ENCODE measurements around a stretch of chr7.

GRCh38 chr7:29839311-29839851, 33.1 kb downstream of the WIPF3 start:
- PRO-cap: no peak
- RRBS: no CpG with 5 or more reads among the region's 8 CpGs

DNA sequence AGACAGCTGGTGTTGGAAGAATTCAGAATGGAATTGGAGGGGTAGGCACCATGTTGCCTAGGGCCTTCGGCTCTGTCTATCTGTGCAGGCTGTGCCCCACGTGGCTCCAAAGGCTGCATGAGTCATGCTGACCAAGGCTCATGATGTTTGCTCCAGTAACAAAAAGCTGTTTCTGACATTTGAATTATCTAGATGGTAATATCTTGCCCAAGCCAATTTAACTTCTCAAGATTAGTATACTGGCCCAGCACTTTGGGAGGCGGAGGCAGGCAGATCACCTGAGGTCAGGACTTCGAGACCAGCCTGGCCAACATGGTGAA, 57.5 kb downstream of the SCRN1 start:
- PRO-cap: no peak
- RRBS: no CpG with 5 or more reads among the region's 4 CpGs

DNA sequence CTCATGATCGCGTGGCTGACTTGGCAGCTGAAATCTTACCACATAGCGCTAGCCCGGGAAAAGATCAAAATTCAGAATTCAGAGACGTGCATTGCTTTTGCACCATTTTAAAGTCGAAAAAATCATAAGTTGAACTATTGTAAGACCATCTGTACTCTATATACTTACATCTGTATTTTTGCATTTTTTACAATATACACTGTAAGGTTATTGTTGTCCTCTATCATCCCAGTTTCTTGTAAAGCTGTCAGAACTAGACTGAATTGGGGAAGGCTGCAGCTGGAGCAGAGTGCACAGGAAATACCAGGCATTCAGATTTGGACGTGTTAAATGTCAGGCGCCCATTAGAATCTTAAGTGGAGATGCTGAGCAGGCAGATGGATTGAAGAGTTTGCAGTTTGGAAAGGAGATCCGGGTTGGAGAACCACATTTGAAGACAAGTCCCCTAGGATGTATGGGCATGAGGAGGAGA, 40.3 kb downstream of the MTURN start:
- PRO-cap: no peak
- RRBS: no CpG with 5 or more reads among the region's 9 CpGs

DNA sequence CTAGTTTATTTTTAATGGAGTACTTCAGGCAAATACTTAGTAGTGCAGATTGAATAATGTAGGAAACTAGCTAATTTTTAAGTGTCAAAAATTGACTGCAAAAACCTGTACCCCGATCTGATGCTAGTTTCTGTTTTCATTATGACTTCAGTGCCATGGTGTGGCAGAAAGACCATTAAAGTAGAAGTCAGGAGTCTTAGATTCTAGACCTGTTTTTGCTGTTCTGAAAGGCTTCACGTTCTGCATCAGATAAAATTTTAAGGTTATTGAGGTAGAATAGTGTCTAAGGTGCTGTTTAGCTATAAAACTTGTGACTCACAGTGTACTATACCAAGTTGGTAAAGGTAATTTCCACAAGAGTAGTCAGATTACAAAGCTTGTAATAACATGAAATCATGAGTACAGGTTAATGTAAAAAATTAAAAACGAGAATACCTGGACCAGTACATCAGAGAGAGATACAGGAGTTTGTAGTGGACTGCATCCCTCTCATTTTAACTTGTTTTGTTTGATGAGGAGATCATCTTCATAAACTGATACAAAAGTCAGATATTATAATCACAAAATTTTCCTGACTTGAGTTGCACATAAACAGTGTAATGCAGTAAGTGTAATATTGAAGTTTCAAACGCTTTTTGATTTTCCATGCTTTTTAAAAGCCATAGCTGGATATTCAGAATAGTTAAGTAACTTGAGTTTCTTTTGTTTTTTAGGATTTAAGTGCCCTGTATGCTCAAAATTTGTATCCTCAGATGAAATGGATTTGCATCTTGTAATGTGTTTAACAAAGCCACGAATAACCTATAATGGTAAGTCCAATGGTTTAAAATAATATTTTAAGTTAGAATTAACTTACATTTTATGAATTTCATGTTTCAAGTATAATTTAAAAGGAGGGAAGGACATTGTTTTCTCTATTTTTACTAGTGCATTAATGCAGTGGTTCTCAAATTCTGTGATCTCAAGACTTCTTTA, 38.8 kb downstream of the ZNRF2 start:
- PRO-cap: no peak
- RRBS: no CpG with 5 or more reads among the region's 5 CpGs

DNA sequence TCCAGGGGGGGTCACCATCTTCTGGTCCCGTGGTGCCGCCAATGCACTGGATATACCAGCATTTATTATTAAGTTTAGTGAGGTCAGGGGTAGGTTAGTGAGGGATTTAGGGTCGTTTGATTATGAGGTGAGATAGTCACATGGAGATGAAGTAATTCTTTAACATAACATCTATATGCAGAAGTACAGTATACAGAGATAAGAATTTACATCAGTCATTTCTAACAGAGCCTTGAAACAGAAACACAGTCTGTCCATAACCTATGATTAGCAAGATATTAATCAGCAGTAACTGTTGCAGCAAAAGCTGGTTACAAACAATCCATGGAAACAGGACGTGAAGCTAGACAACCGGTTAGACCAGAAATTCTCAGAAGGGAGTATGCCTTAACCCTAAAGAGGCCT, 4.5 kb upstream of the GGCT start:
- PRO-cap: no peak
- RRBS: no CpG with 5 or more reads among the region's 5 CpGs

DNA sequence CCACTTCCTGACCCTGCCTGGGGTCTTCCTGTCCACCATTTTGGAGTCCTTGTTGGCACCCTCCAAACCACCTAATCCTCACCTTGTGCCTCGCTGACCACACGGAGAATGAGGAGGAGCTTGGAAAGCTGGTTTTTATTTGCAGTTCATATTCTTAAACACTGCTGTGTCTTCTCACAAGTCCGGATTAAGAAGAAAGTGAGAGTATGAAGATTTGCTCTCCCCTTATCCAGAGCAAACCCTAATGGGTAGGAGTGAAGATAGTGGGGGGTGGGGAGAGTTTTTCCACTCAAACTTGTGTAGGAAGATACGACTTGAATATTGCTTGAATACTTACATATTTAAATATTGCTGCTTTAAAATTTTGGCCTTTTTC, 29.7 kb upstream of the GGCT start:
- PRO-cap: no peak
- RRBS: no CpG with 5 or more reads among the region's 4 CpGs

GRCh38 chr7:30593633-30594490, 816 bp upstream of the GARS1 start:
- PRO-cap: unidirectional peak, plus-strand start at chr7:30593897; bidirectional peak, plus-strand start at chr7:30594189, minus-strand start at chr7:30594123; bidirectional peak, plus-strand start at chr7:30594449, minus-strand start at chr7:30594361
- RRBS: no CpG with 5 or more reads among the region's 14 CpGs

DNA sequence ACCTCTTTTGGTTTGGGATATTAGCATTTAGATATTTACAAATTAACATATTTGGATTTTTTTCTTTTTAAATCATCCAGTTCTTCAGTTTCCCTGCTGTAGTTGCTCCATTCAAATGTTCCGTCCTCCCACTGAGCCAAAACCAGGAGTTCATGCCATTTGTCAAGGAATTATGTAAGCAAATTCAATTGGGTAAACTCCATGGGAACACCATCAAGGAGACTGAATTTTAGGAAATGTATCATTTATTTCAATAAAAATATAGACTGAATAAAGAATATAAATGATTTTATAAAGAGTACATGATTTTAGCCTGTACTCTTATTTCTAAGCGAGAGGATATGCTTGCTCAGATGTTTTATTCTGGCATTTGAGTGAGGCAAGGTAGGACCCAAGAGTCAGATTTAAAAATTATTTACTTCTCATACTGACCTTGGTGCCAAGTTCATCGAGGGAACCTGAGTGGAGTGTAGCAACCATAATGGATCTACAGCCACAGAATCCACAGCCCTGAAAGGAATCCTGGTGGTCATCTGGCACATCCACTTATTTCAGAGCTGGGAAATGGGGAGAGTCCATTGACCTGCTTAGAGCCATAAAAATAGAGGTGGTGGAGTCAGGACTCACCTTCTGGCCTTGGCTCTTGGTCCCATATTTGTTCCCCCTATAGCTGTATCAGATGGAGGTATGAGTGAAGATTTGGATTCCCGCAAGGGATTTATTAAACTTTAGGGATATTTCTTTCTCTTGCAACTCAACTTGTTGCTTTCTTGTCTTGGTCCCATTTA, 36.9 kb downstream of the GARS1 start:
- PRO-cap: no peak
- RRBS: no CpG with 5 or more reads among the region's 4 CpGs

GRCh38 chr7:30633167-30633478, 38.4 kb downstream of the GARS1 start:
- PRO-cap: no peak
- RRBS: no CpG with 5 or more reads among the region's 2 CpGs

DNA sequence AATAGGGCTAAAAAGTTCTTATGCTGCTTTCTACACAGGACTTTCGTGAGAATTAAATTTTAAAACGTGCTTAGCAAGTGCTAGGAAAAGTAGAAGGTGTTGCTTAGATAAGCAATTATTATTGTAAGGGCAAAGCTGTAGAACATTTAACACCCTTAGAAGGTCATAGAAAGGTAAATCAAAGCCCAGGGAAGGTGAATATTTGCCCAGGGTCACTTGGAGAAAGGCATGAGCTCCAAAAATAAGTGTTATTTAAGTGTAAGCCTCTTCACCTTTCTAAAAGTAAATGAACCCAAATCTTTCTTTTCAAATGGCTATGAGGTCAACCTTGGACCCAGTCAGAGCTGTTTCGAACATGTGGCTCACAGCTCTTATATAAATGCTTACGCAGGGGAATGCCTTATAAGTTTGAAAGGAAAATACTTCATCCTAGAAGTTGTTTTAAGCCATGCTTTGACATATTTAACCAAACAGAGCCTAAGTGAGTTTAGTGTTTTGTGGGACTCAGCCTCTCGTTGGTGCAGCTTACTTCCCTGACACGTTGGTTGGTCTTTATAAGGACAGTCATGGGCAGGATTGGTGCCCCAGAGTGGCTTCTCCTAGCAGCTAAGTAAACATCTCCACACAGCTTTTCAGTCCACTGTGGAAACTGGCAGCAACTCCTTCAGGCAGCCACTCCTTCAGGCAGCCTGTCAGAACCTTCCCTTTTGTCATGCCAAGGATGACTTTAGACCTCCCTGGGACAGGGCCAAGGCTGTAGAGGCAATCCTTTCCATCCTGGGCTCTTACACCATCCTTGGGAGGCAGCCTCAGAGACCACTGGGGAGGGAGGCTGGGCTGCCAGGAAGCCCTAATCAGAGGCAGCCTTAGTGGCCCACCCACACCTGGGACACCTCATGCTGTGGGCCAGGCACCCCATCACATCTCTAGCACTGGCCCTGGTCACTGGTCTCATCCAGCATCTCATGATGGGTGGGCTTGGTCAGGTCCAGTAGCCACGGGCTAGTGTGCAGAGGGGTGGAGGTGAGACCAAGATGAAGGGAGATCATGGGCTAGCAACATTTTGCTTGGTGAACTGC, 43.6 kb downstream of the MINDY4 start:
- PRO-cap: no peak
- RRBS: no CpG with 5 or more reads among the region's 7 CpGs

DNA sequence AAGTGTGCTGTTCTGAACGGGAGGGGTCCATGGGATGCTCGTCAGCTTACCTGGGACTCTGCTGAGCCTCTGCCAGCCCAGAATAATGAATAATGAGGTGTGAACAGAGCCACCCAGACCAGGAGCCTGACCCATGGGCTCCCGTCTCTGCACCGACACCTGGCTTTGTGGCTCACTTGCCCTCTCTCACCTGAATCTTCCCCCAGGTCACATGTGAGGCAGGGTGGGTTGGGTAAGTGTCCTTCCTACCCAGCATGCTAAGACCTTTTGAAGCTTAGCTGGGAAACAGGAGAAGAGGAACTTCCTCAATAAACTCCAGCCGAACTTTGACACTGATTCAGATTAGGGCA, 46.7 kb upstream of the AQP1 start:
- PRO-cap: no peak
- RRBS: no CpG with 5 or more reads among the region's 5 CpGs

- PRO-cap: no peak
- RRBS: no CpG with 5 or more reads among the region's 9 CpGs
Measured at GRCh38 chr7:30915635-30916409, 4.2 kb downstream of the AQP1 start.

DNA sequence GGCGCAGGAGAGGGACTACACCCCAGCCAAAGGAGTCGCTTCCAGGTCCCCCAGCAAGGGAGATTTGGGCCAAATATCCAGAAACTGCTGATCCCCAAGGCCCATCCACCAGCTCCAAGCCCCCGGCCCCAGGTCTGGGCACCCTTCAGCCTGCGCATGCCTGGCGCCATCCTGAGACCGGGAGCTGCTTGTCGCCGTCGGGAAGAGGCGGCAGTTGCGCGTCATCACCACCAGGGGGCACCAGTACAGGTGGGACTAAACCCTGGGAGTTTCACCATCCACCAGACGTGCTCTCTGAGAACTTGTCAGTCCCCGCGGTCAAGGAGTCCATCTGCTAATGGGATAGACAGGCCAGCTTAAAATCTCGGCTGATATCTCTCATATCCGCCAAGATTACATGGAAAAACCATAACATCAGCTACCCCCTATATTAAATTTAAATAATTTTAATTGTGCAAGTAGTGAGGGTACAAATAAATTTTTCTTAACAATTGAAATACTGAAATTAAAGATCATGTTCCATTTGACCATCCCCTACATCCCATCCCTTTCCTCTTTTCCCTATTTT, 25.0 kb upstream of the GHRHR start:
- PRO-cap: no peak
- RRBS: 41% methylated on average over 4 of the region's 17 CpGs

- PRO-cap: no peak
- RRBS: no CpG with 5 or more reads among the region's 8 CpGs
Measured at GRCh38 chr7:30974752-30975362, 11.1 kb downstream of the GHRHR start.

- PRO-cap: no peak
- RRBS: no CpG with 5 or more reads among the region's 5 CpGs
Measured at GRCh38 chr7:31023863-31024062, 28.3 kb upstream of the ADCYAP1R1 start.

GRCh38 chr7:32068818-32069166, 1.4 kb downstream of the PDE1C start:
- PRO-cap: no peak
- RRBS: no CpG with 5 or more reads among the region's 7 CpGs

DNA sequence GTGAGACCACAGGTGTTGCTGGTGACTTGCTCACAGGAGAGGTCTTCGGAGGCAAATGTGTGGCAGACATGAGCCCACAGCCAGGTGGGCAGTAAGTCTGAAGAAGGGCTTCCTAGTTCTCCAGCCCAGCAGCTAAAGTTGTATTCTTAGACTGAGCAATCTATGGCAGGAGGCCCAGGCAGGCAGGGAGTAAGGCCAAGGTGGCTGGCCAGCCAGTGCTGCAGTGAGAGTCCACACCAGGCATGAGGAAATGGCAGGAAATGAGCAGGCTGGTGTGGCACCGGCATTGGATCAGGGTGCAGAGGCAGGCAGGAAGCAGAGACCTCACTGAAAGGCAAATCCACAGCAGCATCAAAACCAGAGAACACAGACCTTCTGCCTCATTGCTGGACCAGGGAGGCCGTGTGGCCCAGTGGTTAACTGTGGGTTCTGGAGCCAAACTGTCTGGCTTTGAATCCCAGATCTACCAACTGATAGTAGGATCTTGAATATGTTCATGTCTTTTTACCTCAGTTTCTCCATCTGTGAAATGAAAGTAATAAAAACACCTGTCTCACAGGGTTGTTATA, 84.7 kb upstream of the PDE1C start:
- PRO-cap: no peak
- RRBS: no CpG with 5 or more reads among the region's 3 CpGs

DNA sequence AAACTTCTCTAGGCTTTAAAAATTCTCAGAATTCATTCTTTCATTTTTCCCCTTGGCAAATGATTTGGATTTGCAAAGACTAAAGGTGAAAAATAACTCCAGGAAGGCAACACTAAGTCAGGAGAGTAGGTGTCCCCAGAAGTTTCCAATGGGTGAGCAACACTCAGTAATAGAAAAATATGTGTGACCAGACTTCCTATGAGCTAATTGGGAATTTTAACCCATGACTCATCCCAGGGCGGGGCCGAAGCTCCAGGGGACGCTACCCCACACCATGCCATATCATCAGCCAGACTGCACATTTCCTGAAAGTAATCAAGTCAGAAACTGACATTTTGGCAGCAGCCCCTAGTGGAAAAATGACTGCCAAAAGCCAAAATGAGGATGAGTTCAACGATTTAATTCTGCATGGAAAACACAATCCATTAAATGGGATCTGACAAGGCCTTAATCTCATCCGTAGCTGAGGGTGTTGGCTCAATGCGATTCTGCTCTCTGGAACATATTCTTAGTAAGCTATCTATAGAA, 92.9 kb upstream of the PDE1C start:
- PRO-cap: no peak
- RRBS: no CpG with 5 or more reads among the region's 6 CpGs

GRCh38 chr7:32298635-32299713, 191.2 kb downstream of the LSM5 start:
- PRO-cap: no peak
- RRBS: 90% methylated on average over 12 of the region's 73 CpGs

- PRO-cap: no peak
- RRBS: no CpG with 5 or more reads among the region's 5 CpGs
Measured at GRCh38 chr7:32527362-32528015, 32.2 kb downstream of the AVL9 start.

All from Caco-2 (cell line).